Mesenchymal stem cell of the bone marrow (primary cell): ENCODE results near the genes BRICD5, ECI1, ABCA3, ATP6V0C, KCTD5 and ELOB.

- CAGE, long polyA plus RNA = no peak
These were observed 12.9 kb downstream of the SYNGR3 start for GRCh38 chr16:2002437-2003360.

GRCh38 chr16:2038431-2038736, 9.2 kb downstream of the NTHL1 start:
- CAGE, long polyA plus RNA = no peak

DNA sequence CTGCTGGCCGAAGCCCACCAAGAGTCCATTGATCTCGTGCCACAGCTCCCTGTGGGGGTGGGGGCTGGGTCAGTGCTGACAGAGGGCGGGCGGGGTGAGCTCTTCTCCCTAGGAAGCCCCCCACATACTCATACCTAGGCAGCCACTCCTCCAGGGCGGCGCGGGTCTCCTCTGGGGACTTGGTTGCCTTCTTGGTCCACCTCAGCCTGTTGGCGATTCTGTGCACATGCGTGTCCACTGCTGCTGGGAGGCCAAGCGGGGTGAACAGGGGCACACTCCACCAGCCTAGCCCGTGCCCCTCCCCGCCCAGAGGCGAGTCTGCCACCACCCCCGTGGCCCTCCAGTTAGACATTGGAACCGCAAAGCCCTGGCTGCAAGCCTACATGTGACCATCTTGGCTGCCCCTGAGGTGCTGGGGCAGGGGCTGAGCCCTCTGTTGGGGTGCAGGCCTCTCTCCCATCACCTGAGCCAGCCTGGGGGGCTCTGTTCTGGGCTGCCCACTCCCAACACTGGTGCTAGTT, 7.6 kb downstream of the NTHL1 start:
- CAGE, long polyA plus RNA = no peak

- CAGE, long polyA plus RNA = no peak
These were observed 9.3 kb downstream of the TSC2 start for GRCh38 chr16:2057076-2057579.

DNA sequence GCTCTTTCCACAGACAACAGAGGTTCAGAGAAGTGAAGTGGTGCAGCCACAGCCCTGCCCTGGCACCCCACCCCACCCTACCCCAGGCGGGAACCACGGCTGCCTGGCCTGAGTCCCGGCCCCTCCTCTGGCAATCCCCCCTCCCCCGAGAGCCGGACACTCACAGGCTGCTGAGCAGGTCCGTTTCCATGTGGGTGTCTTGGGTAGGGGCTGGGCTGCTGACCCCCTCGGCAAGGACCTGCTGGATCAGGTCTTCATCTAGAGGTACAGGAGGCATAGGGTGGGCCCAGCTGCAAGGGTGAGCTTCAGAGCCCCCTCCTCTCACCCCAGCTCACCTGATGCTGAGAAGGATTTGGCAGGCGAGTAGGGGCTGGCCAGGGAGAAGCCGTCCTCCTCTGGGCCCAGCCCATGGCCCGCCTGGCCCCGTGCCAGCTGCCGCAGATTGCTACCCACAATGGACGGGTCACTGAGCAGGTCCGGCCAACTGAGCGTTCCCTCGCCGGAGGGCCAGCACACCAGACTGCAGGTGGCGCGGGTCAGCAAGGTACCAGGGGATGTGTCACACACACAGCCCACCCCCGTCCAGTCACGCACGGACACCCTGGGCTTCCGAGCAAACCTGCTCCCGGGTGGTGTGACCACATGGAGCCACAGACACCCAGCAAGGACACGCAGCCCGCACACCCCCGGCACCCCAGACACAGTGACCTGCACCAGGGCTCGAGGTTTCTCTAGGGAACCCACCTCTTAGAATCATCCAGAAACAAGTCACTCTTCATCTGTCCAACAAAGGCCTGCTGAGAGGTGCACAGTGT, 38.5 kb downstream of the PKD1 start:
- CAGE, long polyA plus RNA = no peak

- CAGE, long polyA plus RNA = no peak
These were observed 36.2 kb downstream of the PKD1 start for GRCh38 chr16:2099489-2099820.

- CAGE, long polyA plus RNA = no peak
These were observed 526 bp upstream of the TRAF7 start for GRCh38 chr16:2154951-2155561.

DNA sequence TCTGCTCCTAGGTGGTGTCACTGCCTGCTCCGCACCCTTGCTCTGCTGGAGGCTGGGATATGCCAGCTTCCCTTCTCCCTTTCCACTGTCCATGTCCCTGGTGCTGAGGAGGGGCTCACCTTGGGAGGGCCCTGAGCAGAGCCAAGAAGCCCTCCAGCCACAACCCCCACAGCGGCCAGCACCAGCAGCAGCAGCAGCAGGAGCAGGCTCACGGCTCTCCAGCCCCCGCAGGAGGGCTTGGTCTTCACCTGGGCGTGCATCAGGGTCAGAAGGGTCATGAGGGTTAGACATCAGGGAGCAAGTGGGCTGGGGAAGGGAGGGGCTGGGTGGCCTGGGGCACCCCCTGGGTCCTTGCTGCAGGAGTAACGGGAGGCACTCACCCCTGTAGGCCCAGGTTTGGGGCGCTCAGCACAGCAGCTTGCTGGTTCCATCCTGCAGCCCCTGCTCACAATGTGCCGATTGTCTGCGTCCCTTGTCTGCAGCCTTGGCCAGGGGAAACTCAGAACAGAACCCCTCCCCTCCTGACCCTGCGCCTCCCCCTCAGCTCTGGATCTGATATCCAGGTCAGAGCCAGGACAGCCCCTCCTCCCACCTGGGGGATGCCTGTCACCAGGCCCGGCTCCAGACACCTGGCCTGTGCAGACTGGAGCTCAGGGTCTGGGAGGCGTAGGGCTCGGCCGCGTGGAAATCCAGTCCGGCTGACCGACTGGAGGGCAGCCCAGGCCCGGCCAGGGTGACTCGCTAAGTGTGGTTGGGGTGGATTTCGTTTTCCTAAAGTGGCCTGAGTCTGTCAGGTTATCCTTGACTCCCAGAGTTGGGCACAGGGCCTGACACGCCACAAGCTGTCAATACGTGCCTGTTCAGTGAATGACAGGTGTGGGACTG, at the start of gene BRICD5:
BRICD5 (minus strand) TSS at position 461 of the 885 bp plus-strand sequence.
- CAGE, long polyA plus RNA = no peak

GRCh38 chr16:2226248-2226954, 3.0 kb downstream of the E4F1 start:
- CAGE, long polyA plus RNA = no peak

DNA sequence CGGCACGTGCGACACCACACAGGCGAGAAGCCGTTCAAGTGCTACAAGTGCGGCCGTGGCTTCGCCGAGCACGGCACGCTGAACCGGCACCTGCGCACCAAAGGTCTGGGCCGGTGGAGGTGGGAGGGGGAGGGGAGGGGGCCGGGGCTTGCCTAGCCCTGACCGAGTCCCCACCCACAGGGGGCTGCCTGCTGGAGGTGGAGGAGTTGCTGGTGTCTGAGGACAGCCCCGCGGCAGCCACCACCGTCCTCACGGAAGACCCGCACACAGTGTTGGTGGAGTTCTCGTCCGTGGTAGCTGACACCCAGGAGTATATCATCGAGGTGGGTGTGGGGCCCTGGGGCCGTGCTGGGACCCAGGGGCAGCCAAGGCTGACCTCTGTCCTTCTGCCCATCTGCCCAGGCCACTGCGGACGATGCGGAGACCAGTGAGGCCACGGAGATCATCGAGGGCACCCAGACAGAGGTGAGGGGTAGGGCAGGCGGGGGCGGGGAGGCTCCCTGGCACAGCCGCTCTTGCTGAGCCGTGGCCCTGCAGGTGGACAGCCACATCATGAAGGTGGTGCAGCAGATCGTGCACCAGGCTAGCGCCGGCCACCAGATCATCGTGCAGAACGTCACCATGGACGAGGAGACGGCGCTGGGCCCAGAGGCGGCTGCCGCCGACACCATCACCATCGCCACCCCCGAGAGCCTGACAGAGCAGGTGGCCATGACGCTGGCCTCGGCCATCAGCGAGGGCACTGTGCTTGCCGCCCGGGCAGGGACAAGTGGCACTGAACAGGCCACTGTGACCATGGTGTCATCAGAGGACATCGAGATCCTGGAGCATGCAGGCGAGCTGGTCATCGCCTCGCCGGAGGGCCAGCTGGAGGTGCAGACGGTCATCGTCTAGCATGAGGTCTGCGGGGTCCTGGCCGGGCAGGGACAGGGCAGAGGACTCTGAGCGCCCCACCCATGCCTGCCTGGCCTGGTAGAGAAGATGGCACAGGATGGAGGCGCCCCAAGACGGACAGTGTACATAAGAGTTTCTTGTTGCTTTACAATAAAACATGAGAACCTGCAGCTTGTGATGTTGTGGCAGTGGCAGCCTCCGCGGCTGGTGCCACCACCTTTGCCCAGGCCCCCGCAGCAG, 1.2 kb upstream of the DNASE1L2 start:
- CAGE, long polyA plus RNA = no peak

- CAGE, long polyA plus RNA = no peak
These were observed 7.1 kb downstream of the ECI1 start for GRCh38 chr16:2244295-2244671.

GRCh38 chr16:2250816-2252002, at the start of gene ECI1:
Gene ECI1, minus strand, starts transcription at chr16:2251587.
- CAGE, long polyA plus RNA = no peak

- CAGE, long polyA plus RNA = no peak
These were observed at the start of gene ABCA3 for GRCh38 chr16:2340427-2341322. Gene ABCA3, minus strand, starts transcription at chr16:2340728.

GRCh38 chr16:2484904-2485318, 10.0 kb downstream of the TBC1D24 start:
- CAGE, long polyA plus RNA = no peak

GRCh38 chr16:2486116-2486556, 11.2 kb downstream of the TBC1D24 start:
- CAGE, long polyA plus RNA = no peak

DNA sequence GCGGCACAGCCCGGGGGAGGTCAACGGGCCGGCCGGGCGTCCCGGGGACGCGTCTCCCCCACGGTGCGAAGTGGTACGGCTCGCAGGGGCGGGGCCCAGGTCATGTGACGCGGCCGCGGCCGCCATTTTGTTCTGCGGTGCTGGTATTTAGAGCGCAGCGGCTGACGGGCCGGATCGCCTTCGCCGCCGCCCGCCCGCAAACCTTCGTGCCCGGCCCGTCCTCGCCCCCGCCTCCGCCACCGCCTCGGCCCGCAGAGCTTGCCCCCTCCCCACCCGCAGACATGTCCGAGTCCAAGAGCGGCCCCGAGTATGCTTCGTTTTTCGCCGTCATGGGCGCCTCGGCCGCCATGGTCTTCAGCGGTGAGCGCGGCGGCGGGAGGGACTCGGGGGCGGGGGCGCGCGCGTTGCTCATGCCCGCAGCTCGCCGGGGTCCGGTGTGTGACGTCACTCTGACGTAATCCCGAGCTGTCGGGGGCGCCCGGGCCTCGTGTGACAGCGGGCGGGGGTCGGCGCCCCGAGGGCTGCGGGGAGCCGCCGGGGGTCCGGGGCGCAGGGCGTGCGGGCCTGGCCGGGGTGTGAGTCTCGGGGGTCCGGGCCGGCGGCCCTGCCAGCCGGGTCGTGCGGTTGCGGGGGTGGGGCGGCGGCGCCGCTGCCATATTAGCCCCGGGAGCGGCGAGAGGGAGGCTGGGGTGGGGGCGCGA, at the start of gene ATP6V0C:
ATP6V0C (plus strand) TSS at position 130 of the 701 bp plus-strand sequence.
- CAGE, long polyA plus RNA = no peak

- CAGE, long polyA plus RNA = no peak
These were observed at the start of gene KCTD5 for GRCh38 chr16:2682465-2683270. Gene KCTD5, plus strand, starts transcription at chr16:2682523.

DNA sequence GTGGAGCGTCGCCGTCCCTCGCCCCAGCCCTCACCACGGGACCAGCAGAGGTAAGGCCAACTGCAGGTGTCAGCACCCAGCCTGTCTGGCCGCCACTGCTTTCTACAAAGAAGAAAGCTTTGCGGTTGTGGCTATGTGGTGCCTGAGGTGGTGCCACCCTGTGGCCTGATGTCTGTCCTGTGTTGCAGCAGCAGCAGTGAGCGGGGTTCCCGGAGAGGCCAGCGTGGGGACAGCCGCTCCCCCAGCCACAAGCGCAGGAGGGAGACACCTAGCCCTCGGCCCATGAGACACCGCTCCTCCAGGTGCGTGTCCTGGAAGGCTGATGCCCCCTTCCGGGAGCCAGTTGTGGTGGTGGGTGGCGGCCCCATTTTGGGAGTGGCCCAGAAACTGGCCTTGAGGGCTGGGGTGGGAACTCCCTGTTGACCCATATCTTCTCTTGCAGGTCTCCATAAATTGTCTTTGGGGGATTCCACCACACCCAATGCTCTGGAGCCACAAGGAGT, 6.6 kb downstream of the ELOB start:
- CAGE, long polyA plus RNA = no peak

GRCh38 chr16:2776643-2777456, at the start of gene ELOB:
Gene ELOB, minus strand, starts transcription at chr16:2777280.
- CAGE, long polyA plus RNA = start-site peak on the minus strand at chr16:2777254-2777299, 81 and 288 reads in 2 replicates

GRCh38 chr16:2795619-2796268, 2.5 kb upstream of the PRSS41 start:
- CAGE, long polyA plus RNA = no peak